Colon Carcinoma Metastatic in the Lung (tissue), 2 donors: ENCODE measurements around a stretch of chr12.

- PRO-cap, 2 experiments, result no peak in any of the 2 experiments
These were observed 34.3 kb downstream of the SSH1 start for GRCh38 chr12:108822931-108823560.

DNA sequence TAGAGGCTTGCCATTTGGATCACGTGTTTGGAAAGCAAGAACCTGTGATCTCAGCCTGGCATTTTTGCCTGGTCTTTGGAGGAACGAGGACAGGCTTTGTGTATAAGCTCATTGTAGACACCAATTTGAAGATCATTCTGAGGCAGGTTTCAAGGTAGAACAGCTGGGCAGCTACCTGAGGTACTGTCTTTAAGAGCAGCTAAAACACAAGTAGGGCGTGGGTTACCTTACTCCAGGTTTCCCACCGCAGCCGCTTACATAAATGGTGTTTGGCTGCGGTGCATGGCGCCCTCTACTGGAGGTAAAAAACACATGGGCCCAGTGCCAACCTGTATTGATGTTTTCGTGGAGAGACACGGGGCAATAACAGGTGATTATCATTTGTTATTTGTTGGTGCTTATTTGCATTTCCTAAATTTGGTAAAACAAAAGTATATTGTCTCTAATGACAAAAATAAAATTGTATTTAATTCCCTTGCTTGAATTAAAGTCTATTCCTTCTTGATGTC is 69.8 kb downstream of the SVOP start:
- PRO-cap, 2 experiments, result no peak in any of the 2 experiments

- PRO-cap, 2 experiments, result peak in 2 of 2 experiments; most common plus-strand start chr12:109069582 (in 2); most common minus-strand start chr12:109070037 (in 2)
These were observed 17.5 kb downstream of the USP30 start for GRCh38 chr12:109069443-109070675.

DNA sequence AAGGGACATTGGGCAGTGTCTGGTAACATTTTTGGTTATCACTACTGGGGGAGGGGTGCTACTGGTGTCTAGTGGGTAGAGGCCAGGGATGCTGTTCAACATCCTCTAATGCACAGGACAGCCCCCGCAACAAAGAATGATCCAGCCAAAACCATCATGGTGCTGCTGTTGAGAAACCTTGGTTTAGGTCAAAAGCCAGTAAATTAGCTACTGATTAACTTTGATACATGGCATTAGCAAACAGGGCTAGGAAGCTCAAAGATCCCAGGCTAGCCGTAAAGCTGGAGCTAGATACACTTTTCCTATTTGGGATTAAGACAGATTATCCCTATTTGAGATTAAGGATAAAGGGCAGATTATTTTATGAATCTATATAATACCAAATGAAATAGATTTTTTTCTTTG is 8.8 kb downstream of the ALKBH2 start:
- PRO-cap, 2 experiments, result no peak in any of the 2 experiments

DNA sequence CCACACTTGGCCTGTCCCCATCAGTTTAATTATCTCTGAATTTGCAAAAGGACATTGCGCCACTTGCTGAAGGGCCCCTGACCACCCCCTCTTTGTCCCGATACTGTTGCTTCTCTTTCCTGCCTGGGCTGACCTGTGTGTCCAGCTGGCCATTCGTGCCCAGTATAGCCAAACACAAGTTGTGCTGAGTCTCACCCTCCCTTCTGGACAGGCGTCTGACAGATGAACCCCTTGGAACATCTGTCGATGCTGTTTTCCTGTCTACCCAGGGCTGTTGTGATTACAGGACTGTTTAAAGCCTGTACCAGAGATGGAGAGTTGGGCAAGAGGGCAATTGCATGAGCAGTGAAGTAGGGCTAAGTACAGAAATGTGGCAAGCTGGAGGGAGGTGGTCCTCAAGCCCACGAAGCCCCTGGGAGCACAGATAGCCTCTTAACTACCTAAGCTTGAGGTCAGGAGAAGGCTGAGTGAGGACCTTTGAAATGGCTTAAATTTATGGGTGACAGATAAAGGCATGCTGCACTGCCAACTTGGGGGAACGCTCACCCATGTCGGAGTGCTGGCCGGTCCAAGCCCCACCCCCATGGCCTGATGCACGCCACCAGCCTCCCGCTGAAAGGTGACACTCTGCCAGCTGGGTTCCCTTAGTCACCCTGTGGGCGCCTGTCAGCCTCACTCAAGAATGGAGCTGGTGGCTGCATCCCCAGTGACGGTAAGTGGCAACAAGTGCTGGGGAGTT is 14.5 kb downstream of the ACACB start:
- PRO-cap, 2 experiments, result no peak in any of the 2 experiments

DNA sequence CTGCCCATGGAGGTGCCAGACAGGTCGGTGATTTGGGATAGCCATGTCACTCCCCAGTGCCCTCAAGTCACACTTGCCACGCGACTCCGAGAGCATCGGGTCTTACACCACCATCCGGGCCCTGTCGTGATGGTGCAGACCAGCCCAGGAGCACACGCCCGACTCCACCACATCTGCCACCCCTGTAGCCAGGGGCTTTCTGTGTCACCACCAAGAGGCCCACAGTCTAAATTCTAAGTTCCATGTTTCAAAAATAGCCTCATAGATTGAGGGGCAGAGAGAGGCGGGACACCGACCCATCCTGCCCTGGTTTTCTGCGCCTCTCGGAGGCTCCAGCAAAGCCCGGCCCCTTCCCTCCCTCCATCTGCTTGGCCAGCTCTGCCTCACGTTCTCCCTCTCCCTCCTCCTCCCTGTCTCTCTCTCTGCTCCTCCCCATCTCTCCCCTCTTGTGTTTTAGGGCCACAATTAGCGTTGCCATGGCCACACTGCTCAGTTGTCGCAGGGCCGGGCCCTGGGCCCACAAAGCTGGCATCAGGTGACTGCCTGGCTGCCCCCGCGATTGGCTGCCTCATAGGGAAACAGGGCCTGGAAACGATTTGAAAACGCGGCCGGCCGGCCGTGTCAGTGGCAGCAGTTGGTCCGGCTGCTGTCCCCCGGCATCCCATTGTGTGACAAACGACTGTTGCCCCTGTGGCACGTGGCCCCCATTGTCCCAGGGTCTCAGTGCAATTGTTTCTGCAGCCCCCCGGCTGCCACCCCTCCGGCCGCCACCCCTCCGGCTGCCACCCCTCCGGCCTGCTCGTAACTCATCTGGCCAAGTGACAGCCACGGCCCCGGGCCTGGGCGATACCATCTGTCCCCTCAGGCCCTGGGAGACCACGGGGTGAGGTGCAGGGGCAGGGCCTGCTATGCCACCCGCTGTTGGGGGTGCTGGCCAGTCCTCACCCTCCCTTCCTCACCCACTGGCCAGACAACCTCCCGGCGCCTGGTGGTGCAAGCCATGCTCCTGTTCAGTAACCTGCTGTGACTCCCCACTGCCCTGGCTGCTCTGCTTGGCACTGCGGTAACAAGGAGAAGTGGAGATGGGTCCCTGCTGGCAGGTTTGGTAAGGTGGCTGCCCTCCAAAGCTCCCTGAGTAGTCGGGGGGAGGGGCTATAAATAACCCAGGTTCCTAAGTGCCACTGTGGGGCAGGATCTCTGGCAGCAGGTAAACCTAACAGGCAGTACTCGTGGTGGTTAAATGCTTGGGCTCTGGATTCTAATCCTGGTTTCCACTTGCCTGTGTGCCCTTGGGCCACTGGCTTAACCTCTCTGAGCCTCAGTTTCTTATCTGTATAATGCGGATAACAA is 17.4 kb downstream of the FOXN4 start:
- PRO-cap, 2 experiments, result peak in 2 of 2 experiments; most common plus-strand start position 599 of the sequence (in 2)

DNA sequence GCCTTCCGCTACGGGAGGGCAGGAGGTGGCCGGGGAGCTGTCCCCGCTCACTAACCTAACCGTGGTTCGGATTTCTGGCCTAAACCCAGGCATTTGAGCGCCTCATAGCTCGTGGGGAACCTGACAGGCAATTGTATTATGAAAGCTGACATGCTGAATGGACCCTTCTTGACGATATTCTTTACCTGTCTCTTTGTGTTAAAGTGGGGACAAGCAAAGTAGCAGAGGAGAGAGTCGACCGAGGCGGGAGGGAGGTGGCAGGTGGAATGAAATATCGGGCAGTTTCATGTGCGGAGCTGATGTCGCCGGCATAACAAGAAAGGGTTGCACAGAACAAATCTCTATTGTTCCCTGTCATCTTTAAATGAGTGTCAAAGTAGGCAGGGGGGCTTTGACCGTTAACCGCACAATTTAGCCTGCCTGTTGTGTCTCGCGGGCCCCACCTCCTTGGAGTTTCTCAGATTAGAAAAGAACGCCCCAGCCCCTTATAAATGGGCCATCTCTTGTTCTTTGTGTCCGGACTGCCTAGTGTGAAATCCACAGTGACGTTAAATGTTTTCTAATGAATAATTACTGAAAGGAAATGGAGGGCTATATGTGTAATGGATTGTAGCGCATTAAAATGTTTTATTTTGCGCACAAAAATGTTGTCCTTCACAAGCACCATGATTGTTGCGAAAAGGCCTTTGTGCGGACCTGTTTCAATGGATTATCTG is 11.5 kb downstream of the MYO1H start:
- PRO-cap, 2 experiments, result no peak in any of the 2 experiments

DNA sequence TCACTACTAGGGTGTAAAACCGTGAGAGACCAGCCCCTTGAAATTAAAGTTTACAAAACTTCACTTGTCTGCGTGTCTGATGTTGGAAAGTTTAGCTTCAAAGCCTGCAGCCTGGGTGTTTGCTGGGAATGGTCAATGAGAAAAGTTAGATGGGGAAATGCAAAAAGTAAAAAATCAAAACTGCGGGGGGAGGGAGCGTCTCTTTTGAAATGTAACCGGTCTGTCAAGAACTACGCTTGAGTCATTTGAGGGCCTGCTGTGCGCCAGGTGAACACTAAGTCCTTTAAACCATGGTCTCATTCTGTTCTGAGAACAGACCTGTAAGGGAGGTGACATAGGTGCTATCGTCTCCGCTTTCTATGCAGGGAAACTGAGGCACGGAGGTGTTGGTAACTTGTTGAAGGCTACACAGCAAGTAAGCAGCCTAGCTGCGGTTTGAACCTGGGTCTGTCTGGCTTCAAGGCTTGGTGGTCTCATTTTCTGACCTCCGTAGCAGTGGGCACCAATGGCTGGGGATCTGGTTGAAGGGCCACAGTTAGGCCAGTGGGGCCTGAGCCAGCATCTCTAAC is 41.6 kb downstream of the KCTD10 start:
- PRO-cap, 2 experiments, result no peak in any of the 2 experiments

DNA sequence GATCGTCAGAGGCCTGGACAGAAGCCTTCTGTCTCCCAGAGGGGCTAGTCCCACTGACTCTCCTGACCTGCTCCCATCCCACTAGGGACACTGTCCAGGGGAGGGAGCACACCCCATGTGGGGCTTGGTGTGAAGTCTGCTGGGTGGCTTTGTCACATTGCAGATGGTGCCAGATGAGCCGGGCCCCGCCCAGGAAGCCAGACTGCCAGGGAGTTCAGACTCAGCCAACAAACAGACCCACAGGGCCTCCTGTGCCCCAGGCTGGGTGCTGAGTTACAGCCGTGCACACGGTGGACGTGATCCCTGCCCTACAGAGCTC is 28.3 kb downstream of the MMAB start:
- PRO-cap, 2 experiments, result no peak in any of the 2 experiments

DNA sequence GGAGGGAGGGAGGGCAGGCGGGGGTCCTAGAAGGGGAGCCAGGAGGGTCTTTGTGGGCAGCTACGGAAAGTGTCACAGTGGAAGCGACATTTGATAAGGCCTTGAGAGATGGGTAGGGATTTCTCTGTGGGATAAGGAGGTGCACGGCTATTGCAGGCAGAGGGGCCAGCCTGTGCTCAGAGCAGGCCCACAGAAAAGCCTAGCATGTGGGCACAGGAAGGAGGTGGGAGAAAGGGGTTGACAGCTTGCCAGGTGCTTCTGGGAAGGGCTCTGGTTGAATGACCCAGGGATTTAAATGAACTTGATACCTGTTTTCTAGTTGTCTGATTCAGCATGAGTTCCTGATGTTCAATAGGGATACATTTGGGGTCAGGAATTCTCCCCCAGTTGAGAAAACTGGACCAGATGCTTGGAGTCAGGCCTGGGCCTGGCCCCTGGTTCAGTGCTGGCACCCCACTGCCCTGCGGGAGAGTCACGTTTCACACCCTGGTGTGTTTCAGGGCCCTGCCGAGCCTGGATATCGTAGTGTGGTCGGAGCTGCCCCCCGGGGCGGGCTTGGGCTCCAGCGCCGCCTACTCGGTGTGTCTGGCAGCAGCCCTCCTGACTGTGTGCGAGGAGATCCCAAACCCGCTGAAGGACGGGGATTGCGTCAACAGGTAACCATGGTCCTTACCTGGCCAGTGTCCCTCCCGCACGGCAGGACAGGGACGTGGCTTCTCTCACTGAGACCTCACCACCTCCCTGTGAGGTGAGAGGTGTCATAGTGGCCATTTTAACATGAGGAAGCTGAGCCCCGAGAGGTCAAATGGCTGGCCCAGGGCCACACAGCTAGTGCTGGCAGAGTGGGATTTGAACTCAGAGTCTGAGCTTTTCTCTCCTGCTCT is 7.5 kb downstream of the MVK start:
- PRO-cap, 2 experiments, result no peak in any of the 2 experiments

GRCh38 chr12:109581779-109582238 is 8.2 kb downstream of the MVK start:
- PRO-cap, 2 experiments, result no peak in any of the 2 experiments

DNA sequence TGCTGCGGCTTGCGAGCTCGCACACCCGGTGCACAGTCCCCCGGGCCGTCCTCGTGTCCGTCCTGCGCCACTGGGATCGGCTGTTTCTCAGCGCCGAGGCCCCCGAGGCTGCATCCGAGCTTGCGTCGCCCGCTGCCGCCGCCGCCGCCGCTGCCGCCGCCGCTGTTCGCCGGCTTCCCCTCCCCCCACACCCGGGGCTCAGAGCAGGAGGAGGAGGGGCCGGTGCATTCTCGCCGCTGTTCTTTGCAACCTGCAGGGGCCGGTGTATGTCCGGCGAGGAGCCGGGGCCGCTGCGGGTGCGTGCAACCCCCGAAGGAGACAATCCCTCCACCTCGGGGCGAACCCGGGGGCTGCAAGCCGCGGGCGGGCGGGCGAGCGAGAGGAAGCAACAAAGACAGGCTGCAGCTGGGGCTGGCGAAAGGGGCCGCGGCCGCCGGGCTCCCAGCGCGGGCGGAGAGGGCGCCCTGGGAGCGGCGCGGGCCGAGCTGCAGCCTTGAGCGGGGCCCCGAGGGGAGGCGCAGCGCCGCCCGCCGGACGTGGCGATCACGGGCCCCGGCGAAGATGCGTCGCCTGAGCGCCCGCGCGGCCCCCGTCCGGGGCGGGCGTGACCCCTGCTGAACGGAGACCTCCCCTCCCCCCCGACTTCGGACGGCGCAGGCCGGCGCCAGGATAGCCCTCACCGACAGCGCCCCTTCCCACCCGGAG is 595 bp downstream of the FAM222A start:
- PRO-cap, 2 experiments, result no peak in any of the 2 experiments

DNA sequence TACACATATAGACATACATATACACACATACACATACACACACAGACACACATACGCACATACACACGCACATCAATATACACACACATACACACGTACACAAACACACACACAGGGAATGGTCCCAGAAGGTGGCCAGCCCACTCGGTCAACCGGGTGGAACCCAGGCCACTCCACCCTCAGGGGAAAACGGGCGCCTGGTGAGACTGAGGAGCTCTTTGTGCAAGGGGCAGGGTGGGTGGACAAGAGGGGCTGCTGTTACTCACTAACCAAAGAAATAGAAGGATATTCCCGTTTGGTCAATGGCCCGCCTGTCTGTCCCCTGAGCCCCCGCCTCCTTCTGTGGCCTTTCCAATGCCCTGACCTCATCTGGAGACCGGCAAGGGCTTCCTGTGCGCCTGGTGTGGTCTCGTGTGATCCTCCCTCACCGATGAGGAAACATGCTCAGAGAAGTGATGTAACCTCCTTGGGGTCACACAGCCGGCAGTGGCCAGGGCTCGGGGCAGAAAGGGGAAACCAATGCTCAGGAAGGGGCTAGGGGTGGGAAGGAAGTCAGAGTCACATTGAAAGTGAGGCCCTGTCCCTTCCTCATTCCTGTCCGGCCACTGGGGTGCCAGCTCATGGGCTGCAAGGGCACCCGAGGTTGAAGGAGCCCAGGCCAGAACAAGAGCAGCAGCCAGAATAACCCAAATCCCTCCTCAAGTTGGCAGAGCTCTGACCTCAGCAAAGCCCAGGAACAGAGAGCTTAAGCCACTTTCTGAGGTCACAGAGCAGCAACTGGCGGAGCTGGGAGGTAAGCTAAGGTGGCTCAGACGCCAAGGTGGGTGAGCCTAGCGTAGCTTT is 5.1 kb downstream of the TRPV4 start:
- PRO-cap, 2 experiments, result peak in 1 of 2 experiments; most common plus-strand start position 591 of the sequence (in 1); most common minus-strand start position 327 of the sequence (in 1)

- PRO-cap, 2 experiments, result no peak in any of the 2 experiments
These were observed 12.0 kb upstream of the TRPV4 start for GRCh38 chr12:109845087-109845780.

DNA sequence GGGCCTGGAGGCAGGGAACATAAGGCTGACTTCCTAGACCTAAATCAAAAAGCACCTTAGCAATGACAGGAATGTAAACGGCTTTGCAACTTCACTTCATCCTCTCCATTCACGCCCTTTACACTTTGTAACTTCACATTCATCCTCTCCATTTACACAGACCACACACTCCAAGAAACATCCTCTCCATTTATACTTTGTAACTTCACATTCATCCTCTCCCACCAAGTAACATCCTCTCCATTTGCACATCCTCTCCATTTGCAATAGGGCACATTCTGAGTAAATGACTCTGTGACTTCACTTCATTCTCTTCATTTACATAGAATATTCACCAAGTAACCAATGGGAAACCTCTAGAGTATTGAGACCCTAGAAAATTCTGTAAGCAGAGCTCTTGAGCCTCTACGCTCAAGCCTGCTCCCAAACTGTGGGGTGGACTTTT is 817 bp upstream of the GLTP start:
- PRO-cap, 2 experiments, result no peak in any of the 2 experiments

DNA sequence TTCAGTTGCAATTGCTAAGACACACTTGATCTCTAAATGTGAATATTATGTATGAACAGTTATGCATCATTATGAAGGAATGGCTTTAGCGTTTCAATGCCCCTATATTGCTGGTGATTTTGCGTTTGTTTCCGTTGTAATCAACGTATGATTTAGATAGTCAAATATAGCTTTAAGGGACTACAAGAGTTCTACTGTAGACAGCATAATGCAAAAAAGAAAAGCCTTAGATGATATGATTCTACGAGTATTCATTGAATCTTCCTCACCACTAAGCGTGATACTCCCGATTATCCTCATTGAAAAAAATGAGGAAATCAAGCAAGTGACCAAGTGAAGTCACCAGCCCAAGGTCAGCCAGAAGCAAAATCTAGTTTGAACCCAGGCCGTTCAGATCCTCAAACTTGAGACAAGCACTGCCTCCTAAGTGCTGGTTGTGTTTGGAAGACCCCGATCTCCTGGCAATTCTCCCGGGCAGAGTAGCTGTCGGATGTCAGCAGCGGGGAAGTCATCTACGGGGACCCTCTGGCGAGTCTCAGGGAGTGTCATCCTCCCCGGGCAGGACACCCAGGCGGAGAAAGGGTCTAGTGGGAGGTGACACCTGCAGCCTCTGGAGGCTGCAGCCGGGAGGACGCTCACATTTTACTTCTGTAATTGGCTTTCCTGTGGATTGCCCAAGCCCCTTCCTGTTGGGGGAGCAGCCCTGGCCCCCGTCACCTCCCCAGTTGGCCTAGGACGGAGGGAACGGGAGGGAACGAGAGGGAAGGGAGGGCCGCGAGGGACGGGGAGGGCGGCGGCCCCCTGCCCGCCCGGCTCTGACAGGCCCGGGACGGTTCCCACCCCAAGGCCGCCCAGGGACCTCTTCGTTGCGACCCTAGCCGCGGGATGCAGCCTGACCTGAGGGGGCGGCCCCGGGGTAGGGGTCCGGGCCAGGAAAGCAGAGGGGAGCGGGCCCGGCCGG is 686 bp downstream of the GIT2 start:
- PRO-cap, 2 experiments, result no peak in any of the 2 experiments

- PRO-cap, 2 experiments, result no peak in any of the 2 experiments
These were observed 13.7 kb downstream of the ANKRD13A start for GRCh38 chr12:110012851-110013354.

DNA sequence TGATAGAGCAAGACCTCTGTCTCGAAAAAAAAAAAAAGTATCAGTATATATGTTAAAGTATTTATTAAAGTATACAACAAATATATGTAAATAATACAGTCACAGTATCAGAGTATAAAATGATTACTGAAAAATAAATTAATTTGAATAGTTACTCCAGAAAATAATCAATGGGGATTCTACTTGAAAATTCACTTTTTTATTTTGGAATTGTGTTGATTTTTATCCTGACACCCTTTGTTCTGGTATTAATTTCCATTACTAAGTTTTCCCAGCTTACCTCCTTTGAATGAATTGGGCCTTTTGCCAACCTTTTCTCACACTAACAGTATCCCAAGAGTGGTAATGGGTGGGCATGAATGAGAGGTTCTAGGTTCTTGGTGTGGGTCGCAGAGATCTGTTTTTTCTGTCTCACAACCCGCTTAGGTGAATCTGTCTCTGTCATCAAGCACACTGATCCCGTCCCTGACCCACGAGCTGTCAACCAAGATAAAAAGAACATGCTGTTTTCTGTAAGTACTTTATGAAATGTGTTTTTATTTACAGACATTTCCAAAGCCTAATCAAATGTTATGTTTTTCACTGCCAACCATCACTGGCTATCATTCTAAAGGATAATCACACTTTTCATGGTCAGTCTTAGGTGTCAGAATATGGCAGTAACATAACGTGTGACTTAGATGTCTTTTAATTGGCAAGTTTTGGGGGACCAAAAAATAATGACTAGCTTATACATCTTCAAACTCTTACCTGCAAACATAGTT is 45.1 kb downstream of the ATP2A2 start:
- PRO-cap, 2 experiments, result no peak in any of the 2 experiments

GRCh38 chr12:110335090-110336311 is 54.5 kb downstream of the ATP2A2 start:
- PRO-cap, 2 experiments, result no peak in any of the 2 experiments

DNA sequence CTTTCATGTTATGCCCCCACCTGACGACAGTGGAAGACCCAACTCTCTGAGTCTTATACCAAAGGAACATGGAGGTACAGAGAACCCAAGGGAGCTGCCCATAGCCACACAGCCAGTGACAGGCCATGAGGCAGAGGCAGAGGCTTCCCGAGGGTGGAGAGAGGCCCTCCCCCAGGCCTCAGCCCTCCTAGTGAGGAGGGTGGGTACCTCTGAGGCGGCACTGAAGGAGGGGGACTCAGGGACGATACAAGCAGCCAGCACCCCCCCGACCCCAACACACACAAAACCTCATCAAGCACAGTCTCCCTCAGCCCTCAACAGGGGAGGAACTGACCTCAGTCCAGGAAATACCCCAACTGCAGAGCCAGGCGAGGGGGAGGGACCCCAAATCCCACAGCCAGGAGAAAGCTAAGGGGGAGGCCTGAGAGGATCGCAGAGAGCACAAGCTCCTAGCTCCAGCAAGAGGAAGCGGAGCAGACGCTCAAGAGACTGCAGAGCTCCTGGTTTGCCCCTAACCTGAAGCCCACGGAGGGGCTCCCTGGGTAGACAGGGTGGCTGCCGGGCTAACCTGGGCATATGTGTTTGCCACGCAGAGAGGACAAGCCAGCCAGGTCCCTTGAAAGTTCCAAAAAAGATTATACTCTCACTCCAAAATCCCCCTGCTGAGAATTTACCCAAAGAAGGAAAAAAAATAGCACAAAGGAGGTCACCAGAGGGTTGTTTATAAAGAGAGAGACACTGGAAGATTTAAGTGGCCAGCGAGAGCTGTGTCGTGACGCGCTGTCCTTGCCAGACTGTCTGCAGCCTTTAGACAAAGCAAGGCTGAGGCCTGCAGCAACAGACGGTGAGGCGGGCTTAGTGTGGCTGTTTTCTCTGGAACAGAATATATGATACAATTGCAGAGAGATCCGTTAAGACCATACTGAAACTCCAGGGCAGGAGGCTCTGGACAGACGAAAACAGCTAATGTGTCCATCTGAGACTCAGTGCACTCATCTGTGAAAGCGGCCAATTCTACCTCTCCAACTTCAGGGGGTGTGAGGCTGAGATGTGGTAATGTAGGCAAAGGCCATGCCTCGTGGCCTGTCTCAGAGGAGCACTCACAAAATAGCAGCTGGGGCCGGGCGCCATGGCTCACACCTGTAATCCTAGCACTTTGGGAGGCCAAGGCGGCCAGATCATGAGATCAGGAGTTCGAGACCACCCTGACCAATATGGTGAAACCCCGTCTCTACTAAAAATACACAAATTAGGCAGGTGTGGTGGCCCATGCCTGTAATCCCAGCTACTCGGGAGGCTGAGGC is 36.5 kb downstream of the ANAPC7 start:
- PRO-cap, 2 experiments, result no peak in any of the 2 experiments